Upper lobe of left lung (tissue), 5 donors: ENCODE data around the genes SPIN4, MSN and HEPH.

DNA sequence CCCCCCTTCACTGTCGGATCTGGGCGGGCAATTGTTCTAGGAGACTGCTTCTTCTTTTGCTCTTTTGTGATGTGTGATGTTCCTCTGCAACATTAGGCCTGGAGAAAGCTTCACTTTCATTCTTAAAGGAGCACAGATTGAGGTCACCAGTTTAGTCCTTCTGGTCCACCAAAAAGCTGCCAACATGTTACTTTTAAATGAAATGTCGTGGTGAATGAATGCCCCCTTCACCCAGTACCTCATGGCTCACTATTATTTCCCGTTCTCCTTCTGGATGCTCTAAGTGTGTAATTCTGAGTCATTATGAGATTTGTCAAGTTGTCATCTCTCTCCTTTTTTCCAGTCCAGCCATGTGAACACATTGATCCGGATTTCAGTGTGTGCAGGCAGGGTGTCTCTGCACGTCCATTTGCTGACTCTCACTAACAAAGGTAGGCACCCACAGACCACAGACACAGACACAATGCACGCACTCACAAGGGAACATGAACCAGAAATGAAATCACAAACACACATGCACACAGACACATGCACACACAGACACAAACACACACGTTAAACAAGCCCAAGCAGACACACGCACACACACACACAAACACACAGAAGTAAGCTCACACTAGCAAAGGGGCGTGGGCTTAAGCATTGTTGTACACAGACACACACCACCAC, 57.8 kb downstream of the NBDY start:
- PRO-cap, 2 experiments: no peak in any of the 2 experiments
- RAMPAGE, long total RNA, 4 experiments: no peak in any of the 4 experiments

- PRO-cap, 2 experiments: no peak in any of the 2 experiments
- RAMPAGE, long total RNA, 4 experiments: no peak in any of the 4 experiments
Observed at GRCh38 chrX:57591165-57591578, 639 bp upstream of the ZXDB start.

GRCh38 chrX:63350891-63351922, at the start of gene SPIN4:
Gene SPIN4 (minus strand): TSS chrX:63351332.
- PRO-cap, 2 experiments: peak in 2 of 2 experiments; most common plus-strand start chrX:63351527 (in 1); most common minus-strand start chrX:63351332 (in 2)
- RAMPAGE, long total RNA, 4 experiments: start-site peak on the minus strand in 2 of 4 experiments, at chrX:63350901-63351335 at its widest, 6 to 53 reads per replicate

DNA sequence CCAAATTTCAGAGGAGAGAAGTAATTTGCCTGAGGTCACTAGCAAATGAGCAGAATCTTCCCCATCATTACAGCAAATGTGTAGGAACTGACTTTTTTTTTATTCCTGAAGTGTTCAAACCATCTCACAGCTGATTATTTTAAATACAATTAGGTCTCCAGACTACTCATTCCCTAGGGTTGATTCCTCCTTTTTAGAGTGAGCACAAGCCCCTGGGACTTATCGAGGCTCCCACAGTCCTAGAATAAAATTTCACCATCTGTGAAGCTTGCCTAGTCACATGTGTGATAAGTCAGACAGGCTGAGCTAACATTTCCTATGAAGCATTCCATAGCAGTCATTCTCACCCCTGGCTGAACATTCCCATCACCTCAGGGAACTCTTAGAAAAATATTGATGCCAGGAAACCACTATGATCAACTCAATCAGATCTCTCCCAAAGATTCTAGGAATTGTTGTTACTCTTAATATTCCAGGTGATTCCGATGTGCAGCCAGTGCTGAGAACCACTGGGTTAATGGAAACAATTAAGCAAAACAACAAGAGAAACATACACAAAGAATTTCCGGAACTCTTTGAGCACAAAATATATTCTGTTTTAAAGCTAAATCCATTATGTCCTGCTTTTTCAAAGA, 37.7 kb downstream of the ARHGEF9 start:
- PRO-cap, 2 experiments: no peak in any of the 2 experiments
- RAMPAGE, long total RNA, 4 experiments: no peak in any of the 4 experiments

DNA sequence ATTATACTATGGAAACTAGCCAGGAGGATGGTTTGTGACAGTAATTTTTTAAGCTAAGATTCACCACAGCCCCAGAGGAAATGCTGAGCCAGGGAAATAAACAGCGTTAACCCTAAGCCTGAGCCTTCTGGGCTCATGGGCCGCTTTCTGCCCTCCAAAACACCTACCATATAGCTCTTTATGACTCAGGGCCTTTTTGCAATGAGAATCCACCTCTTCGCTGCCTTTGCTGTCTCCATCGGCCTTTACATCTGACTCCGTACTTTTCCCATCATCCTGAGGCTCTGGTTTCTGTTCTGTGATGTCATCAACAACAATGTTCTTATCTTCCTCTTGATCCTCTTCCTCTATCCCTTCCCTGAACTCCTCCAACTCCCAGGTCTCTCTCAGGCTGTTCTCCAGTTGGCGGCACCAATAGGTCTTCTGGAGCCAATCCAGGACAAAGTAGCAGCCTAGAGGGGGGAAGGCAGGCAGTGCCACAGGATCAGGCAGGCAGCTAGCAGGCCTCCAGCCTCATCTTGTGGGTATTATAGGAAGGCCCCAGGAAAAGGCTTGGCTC, 5.1 kb downstream of the LAS1L start:
- PRO-cap, 2 experiments: no peak in any of the 2 experiments
- RAMPAGE, long total RNA, 4 experiments: no peak in any of the 4 experiments

- PRO-cap, 2 experiments: no peak in any of the 2 experiments
- RAMPAGE, long total RNA, 4 experiments: no peak in any of the 4 experiments
Observed at GRCh38 chrX:65581787-65582471, 47.3 kb upstream of the LAS1L start.

DNA sequence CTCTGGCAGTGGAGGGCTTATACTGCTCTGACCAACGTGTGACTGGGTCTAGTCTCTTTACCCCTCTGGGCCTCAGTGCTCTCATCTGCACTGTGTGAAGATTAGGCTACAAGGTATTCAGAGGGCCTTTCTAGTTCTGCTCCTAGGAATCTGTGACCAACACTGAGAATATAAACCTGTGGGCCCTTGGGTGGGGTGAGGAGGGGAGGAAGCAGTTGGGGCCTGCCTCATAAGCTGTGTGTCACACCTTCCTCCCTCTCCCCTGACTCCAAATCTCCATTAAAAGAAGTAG, 66.4 kb upstream of the MSN start:
- PRO-cap, 2 experiments: peak in 1 of 2 experiments; most common minus-strand start position 74 of the sequence (in 1)
- RAMPAGE, long total RNA, 4 experiments: no peak in any of the 4 experiments

- PRO-cap, 2 experiments: peak in 2 of 2 experiments; most common plus-strand start chrX:65667628 (in 1); most common minus-strand start chrX:65667511 (in 2)
- RAMPAGE, long total RNA, 4 experiments: start-site peak on the plus strand in 4 of 4 experiments, at chrX:65667624-65667730 at its widest, 192 to 6,025 reads per replicate
Observed at GRCh38 chrX:65667259-65668188, at the start of gene MSN. Gene MSN (plus strand): TSS chrX:65667654.

GRCh38 chrX:65668189-65668452, 667 bp downstream of the MSN start:
- PRO-cap, 2 experiments: peak in 1 of 2 experiments; most common plus-strand start chrX:65668277 (in 1)
- RAMPAGE, long total RNA, 4 experiments: no peak in any of the 4 experiments

DNA sequence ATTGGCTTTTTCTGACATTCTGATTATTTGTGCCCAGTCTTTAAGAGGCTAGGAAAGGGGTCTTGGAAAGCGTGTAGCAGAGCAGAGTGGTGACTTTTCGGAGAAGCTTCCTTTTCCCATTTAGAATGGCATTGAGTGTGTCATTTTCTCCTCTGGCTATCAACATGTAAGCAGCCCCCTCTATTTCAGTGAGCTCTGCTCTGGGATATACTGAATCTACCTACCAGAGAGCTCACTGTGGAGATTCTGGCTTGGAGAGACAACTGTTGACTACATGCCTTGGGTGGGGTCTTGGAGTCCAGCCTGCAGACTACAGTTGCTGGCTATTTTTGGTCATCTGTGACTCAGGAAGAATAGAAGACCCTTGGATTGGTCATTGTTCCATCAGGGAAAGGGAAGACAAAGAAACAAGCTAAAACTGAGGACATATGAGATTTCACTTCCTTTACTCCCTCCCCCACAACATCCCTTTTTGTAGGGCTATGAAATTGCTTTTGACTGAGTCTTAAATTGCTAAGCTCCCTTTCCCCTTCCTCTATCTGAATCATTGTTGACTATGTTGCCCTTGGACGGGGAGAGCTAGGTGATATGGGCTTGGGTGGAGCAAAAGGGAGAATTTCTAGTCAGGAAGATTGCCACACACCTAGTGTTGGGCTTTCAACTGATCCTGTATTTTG, 11.5 kb downstream of the MSN start:
- PRO-cap, 2 experiments: peak in 1 of 2 experiments; most common plus-strand start position 612 of the sequence (in 1)
- RAMPAGE, long total RNA, 4 experiments: no peak in any of the 4 experiments

DNA sequence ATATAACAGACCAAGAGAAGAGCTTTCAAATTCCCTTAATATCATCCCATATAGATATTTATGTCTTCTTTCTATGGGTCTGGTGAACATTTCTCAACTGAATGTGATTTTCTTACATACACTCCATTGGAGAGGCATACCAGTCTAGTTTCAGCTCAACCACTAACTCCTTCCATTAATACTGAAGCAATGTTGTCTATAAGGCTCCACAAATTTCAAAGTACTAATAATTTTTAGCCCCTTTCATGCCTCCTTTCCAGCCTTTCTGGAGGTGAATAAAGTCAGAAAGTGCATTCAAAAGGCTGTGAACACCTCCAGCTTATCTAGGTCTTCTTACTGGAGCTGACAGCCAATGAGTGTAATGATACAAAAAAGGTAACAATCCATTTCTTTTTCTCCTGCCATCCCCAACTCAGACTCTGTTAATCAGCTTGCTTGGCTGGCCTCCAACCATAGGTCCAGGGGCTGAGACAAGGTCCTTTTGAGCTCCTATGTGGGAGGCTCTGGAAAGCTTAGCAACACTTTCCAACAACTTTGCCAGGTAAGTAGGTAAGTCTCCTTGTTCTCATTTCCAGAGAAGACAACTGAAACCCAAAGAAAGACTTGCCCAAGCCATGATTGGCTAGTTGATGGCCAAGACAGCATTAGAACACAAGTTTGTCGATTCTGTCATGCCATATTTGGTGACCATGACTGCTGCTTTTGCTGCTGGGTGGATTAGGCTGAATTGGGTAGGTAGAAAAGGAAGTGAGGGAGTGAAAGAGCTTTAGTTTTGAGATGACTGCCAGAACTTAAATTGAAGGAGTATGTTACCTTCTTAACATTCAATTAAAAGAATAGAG, 23.0 kb downstream of the VSIG4 start:
- PRO-cap, 2 experiments: no peak in any of the 2 experiments
- RAMPAGE, long total RNA, 4 experiments: no peak in any of the 4 experiments

DNA sequence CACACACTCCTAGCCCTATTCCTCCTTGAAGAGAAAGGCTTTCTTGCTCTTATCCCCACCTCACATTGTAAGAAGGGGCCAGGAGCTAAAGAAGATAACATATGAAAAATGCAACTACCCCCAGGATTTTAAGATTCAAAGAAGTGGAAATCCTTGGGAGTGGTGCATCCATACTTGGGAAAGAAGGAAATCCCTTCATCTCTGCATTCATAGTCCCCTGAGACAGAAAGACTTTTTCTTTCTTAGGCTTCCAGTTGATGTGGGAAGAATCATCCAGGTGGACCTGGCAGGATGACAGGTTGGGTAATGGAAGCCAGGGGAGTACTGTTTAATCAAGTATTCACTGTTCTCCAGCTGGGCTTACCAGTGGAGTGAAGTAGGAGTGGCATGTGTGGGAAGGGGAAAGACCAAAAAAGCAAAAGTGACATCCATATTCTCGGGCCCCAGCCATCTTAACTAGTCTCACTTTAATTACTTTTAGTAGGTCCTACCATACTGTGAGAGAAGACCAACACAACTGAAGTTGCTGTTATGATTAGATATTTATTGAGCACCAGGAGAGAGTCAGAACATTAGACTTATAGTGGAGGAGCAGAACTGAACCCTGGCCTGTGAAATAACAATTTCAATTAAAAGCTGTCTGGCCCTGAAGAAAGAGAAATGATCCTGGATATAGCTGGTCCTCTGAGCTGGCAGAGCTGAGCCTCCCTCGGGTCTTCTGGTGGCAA, 18.5 kb downstream of the VSIG4 start:
- PRO-cap, 2 experiments: no peak in any of the 2 experiments
- RAMPAGE, long total RNA, 4 experiments: no peak in any of the 4 experiments

DNA sequence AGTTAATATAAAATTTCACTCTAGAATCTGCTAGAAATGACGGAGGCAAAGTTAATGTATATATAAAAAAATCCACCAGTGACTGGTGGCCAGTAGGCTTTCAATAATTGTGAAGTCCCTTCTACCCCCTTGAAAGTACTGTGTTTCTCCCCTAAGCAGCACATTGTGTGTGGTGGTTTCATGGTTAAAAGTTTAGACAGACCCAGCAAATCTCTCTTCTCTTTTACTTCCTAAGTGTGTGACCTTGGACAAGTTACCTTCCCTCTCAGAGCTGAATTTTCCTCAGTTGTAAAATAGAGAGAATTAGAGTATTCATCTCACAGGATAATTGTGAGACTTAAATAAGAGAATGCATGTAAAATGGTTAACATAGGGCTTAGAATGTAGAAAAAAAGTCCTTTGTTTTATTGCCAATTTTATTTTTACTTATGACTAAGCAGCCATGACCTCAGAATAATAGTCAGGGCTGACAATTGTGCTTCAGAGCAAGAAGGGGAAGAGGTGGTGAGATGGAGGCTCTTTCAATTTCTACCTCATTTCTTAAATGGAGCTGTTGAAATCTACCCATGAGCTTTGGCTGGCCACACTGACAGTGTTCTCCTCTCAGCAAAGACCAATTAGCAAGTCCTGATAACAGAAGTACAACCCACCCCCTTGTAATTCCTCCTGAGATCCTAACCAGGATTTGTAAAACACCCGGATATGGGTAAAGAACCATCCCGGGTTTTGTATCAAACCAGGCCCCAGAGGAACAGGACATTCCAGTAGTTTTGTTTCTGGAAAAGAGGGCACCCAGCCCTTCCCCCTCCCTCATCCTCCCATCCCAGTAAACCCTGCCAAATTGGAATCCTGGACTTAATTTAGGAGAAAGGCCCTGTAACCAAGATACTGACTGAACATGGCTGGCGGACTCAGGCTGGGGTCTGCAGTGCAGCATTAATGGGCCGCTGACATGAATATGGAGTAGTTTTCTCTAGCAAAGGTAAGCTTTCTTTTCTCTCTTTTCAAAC, at the start of gene HEPH:
Gene HEPH (plus strand): TSS at position 759 of the 1,010 bp plus-strand sequence.
- PRO-cap, 2 experiments: no peak in any of the 2 experiments
- RAMPAGE, long total RNA, 4 experiments: start-site peak on the plus strand in 1 of 4 experiments, centred at position 906 of the sequence, 14 reads per replicate

DNA sequence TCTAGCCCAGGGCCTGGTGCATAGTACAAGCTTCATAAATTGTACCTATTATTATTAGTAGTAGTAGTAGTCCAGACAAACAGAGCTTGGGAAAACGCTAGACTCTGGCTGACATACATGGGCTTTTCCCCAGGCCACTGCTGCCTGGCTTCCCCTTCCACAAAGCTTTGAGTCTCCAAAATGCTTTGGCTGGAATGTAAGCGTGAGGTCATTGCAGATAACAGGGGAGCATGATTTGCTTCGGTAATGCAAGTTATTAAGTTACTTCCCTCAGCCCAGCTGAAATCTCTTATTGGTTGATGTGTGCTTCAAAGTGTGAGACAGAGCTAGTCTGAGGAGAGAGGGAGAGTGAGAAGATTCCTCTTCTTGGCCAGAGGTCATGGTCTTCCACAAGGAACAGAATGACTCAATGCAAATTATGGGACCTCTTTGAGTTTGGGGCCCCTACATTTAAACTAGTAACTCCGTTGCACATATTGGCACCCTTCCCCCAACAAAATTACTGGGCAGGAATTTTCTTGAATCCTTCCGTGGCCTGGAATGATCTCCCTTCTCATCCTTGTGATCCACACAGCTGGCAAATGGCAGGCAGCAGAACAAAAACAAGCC, 19.7 kb downstream of the AR start:
- PRO-cap, 2 experiments: peak in 1 of 2 experiments; most common plus-strand start position 318 of the sequence (in 1)
- RAMPAGE, long total RNA, 4 experiments: no peak in any of the 4 experiments

GRCh38 chrX:68508766-68509261, 10.0 kb downstream of the YIPF6 start:
- PRO-cap, 2 experiments: no peak in any of the 2 experiments
- RAMPAGE, long total RNA, 4 experiments: no peak in any of the 4 experiments

- PRO-cap, 2 experiments: no peak in any of the 2 experiments
- RAMPAGE, long total RNA, 4 experiments: no peak in any of the 4 experiments
Observed at GRCh38 chrX:68830131-68830449, 1.3 kb downstream of the EFNB1 start.

DNA sequence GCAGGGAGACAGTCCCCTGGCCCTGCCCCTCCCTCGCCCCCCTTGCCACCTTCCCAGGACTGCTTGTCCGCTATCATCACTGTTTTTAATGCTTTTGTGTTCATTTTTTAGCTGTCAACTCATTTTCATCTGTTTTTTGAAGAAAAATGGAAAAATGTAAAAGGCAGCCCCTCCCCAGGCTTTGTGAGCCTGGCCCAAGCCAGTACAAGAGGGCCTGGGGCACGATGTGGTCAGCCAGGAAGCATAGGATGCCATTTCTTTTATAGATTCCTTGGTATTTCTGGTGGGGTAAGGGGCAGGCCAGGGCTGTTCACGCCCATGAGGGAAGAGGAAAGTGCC, 12.1 kb downstream of the EFNB1 start:
- PRO-cap, 2 experiments: no peak in any of the 2 experiments
- RAMPAGE, long total RNA, 4 experiments: no peak in any of the 4 experiments

DNA sequence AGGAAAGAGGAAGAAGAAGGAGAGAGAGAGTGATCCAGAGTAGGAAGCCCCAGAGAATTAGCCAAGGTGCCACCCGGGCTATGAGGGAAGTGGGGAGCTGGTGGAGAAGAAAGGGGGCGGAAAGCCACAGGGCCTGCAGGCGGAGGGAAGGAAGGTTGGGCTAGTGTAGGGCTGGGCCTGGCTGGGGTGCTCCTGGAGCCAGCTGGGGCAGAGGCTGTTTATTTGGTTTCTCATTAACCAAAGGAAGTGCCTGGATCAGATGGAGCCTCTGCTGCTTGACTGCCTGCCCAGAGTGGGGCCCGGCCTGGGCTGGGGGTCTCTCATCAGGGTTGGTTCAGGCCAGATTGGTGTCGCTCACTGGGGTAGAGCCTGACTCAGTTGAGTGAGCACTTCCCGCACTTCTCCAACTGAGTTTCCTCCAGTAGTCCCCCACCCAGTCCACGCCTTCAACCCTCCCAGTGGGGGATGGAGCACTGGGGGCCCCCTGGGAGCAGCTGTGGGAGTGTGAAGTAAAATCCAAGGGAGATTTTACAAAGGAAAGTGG, 14.3 kb downstream of the EFNB1 start:
- PRO-cap, 2 experiments: no peak in any of the 2 experiments
- RAMPAGE, long total RNA, 4 experiments: no peak in any of the 4 experiments

DNA sequence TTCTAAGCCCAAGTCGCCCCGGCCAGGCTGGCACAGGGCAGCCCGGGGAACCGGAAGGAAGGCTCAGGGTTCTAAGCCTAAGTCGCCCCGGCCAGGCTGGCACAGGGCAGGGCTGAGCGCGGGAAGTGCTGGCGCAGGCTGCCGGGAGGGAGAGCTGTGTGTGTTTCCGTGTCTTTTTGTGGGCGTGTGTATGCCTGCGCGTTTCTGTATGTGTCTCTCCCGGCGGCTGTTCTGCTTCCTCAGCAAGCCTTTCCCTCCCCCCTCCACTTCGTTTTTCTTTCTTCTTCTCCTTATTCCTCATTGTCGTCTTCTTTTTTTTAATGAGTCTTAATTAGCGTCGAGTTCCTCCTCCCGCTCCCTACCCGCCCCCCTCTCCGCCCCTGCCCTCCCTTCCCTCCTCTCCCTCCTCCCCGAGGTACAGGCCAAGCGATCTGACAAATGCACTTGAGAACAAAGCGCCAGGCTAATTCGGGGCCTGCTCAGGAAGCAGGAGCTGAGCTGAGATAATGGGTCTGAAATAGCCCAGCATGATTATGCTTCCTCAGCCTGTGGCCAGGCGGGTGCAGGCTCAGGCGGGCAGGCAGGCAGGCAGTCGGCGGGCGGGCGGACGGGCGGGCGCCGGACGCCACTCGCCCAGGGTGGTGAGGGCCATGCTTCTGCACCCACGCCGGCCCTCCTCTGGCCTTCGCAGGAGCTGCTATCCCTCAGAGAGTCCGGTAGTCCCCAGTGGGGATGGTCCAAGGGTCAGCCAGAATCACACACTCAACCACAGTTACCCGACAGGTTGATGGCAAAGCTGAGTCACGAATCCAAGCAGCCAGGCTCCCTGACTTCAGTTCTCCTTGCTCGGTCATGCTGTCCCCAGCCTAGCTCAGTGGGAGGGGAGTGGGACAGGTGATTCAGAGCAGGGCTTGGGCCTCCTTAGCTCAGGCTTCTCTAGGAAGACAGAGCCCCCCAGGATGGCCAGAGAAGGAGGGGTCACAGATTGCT, 66.1 kb downstream of the EFNB1 start:
- PRO-cap, 2 experiments: peak in 1 of 2 experiments; most common plus-strand start position 591 of the sequence (in 1); most common minus-strand start position 376 of the sequence (in 1)
- RAMPAGE, long total RNA, 4 experiments: no peak in any of the 4 experiments

DNA sequence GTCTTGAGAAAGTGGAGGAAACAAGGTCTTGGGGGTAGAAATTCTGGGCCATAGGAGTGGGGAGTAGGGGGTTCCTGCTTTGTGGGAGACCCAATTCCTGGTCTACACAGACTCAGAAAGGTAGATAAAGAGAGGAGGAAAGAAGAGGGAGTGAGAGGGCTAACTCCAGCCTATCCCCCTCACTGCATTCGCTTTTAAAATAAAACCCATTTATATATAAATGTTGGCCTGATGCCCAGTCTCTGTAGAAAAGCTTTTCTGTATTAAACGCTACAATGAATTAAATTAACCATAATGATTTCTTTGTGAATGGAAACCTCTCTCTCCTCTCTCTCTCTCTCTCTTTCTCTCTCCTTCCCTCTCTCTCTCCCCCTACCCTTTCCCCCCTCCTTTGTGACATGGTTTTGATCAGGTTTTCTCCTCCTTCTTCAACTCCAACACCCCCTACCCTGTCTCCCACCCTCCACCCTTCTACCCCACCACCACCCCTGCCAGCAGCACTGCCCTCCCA, 34.8 kb downstream of the PJA1 start:
- PRO-cap, 2 experiments: no peak in any of the 2 experiments
- RAMPAGE, long total RNA, 4 experiments: no peak in any of the 4 experiments